Cardiac atrium fibroblast (primary cell): ENCODE measurements around a stretch of chr10.

GRCh38 chr10:29470116-29470700 lies 164.6 kb downstream of the SVIL start:
- RAMPAGE, long total RNA, result no peak

GRCh38 chr10:29477237-29477853 lies 157.4 kb downstream of the SVIL start:
- RAMPAGE, long total RNA, result no peak

DNA sequence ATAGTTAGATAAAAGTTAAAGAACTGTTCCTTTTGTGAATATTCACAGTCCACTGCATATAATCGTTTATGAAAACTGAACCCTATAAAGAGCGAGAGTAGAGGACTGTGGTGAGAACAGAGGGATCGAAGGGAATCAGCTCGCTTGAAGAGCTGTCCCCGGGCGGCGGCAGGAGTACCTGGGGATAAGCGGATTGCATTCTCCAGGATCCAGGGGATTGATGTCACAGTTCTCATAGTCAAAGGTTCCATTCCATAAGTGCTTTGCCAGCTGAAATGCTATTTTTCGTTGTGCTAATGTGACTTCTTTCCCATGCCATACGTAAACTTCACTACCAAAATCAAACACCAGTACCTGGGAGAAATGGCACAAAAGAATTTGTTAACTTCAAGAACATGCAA lies 150.3 kb downstream of the SVIL start:
- RAMPAGE, long total RNA, result no peak

GRCh38 chr10:29524171-29524806 lies 110.5 kb downstream of the SVIL start:
- RAMPAGE, long total RNA, result no peak

- RAMPAGE, long total RNA, result no peak
Measured at GRCh38 chr10:29561494-29562454, 73.0 kb downstream of the SVIL start.

GRCh38 chr10:29585074-29585943 lies 49.5 kb downstream of the SVIL start:
- RAMPAGE, long total RNA, result no peak

GRCh38 chr10:29619003-29619866 lies 15.5 kb downstream of the SVIL start:
- RAMPAGE, long total RNA, result no peak

DNA sequence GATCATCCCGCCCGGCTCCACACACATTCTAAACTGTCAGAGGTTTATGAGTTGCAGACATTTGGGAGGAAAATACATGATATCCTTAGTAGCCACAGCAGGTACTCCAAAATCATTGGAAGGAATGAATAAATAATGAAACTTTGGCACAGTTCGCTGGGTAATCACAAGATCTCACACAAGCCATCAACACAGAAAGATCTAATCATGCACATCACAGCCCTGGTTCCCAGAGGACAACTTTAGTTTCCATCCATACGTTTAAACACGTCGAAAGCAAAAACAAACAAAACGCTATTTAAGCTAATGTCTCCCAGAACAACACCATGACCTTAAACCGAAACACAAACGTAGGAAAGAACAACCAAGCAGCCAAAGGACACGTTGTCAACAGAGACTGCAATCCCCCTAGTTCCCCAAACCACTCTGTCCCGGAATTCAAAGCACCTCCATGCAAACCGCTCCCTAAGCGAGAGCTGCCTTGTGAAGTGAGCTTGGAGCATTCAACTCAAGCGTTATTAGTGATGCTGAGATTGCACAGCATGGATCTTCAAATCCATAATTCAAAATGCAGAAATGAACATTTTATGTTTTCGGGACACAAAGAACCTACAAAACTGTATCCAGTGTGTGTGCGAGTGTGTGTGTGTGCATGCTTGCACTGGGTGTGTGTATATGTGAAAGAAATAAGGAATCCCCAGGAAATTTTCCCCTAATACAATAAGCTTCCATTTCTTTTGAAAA lies 12.2 kb downstream of the SVIL start:
- RAMPAGE, long total RNA, result no peak

- RAMPAGE, long total RNA, result no peak
Measured at GRCh38 chr10:29635625-29636029, 856 bp upstream of the SVIL start.

DNA sequence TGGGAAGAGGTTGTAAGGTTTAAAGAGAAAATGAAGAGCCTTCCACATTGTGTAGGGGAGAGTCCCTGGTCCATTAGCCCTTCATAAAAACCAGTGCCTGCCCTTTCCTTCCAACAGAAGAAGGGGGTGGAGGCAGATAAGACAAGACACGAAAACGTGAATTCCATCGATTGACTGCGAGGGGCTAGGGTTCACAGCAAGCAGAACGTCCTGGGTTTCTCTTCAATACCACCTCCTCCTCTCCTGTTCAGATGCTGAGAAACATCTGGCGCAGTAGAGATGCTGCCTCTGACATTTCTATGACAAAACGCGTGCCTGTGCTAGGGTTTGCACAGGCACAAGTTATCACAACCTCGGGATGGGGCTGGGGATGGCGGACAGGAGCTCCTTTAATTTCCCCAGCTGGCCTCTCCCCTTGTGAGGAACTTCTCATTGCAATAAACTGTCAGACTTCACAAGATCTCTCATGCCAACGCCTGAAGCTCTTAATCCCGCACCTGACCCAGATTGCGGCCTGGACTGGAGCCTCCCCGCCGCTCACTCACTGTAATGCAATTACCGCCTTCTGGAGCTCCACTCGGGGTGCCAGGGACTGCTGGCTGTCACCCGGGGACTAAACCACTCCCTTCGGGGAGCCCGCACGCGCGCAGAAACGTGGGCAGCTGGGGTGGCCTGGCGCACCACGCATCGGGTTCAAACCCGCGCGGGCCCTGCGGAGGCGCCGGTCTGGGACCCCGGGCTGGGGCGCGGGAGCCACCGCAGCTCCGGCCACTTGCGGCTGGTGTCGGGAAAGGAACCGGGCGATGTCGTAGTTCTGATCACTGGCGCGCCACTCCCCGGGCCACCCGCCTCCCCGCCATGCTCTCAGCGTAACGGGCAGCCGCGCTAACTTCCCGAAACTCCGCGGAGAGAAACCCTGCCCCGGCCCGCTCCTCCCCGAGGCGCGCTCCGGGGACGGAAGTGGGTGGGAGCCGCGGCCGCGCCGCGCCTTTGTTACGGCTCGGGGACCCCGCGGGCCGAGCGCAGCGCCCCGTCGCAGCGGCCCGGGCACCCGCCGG lies 100.1 kb upstream of the SVIL start:
- RAMPAGE, long total RNA, result no peak

DNA sequence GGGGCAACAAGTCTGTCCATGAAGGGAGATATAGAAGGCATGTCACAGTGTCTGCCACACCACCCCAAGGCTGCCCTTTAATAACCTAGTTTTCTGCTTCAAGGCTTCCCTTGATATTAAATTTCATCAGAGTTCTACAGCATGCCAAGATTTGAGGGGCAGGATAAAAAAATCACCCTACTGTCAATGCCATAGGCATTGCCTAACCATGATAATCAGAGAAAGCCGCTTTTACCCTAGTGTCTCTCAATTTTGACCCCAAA lies 170.6 kb upstream of the SVIL start:
- RAMPAGE, long total RNA, result no peak

- RAMPAGE, long total RNA, result no peak
Measured at GRCh38 chr10:29839631-29840939, 205.3 kb upstream of the SVIL start.

GRCh38 chr10:29958848-29959389 lies 100.5 kb downstream of the JCAD start:
- RAMPAGE, long total RNA, result no peak

GRCh38 chr10:30048868-30049465 lies 10.4 kb downstream of the JCAD start:
- RAMPAGE, long total RNA, result no peak

GRCh38 chr10:30056975-30057833 lies 2.2 kb downstream of the JCAD start:
- RAMPAGE, long total RNA, result no peak

DNA sequence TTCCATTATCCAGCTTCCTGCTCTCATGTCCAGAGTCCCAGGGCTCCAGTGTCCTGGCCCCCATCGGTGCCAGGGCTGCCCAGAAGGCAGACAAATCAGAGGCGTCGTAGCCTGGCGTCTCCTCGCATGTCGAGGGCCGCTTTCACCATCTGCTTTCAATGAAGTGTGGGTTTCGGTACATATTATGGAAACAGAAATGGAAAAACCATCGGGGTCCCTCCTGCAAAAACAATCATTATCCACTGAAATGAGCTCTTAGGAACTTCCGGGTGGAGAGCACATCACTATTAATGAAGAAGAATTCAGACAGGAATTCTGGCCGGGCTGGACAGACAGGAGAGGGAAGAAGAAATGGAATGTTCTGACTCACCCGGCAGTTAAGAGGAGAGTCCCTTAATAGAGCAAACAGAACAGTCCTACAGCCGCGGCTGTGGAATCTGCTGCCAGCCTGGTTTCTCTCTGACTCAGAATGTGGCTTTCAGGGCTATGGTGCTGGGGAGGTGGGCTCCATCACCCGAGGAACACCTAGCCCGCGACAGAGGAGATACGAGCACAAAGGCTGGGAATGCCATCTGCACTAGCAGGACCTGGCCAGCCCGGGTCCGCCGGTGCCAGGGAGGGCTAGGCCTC lies 123.3 kb upstream of the JCAD start:
- RAMPAGE, long total RNA, result no peak

GRCh38 chr10:30187881-30188471 lies 128.6 kb upstream of the JCAD start:
- RAMPAGE, long total RNA, result no peak

- RAMPAGE, long total RNA, result no peak
Measured at GRCh38 chr10:30188472-30189017, 129.2 kb upstream of the JCAD start.

GRCh38 chr10:30441764-30442667 lies 8.0 kb downstream of the MAP3K8 start:
- RAMPAGE, long total RNA, result no peak

GRCh38 chr10:30442668-30443255 lies 8.8 kb downstream of the MAP3K8 start:
- RAMPAGE, long total RNA, result no peak